Daoy (cell line): ENCODE measurements around a stretch of chr22.

GRCh38 chr22:38214130-38214322 is 12.2 kb downstream of the MAFF start:
- RAMPAGE, long total RNA, result no peak

DNA sequence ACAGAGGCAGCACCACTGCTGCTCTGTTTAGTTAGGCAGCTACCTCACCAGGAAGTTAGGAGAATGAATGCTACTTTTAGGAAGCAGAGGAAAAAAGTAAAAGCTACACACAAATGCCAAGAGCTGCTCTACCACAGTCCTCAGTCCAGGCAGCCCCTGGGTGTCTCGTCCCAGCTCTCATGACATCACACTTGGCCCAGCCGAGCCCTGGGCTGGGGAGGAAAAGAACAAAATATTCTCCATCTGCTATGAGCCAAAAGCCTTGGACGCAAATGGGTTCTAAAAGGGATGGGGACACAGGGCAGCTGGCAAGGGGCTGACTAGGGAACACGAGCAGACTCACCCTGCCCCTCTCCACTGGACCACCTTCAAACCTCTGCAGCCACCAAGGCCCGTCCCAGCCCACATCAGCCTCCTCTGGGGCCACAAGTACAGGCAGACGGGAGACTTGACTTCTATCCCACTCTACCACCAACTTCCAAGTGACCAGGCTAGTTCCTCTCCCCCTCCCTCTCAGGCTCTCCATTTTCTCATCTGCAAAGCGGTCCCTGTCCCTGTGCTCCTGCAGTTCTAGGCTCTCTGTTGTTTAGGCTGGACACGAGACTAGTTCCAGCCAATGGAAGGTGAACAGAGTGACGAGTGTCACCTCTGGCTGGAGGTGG is 26.0 kb downstream of the TMEM184B start:
- RAMPAGE, long total RNA, result no peak

- RAMPAGE, long total RNA, result no peak
These were observed 14.9 kb downstream of the TMEM184B start for GRCh38 chr22:38257791-38258473.

DNA sequence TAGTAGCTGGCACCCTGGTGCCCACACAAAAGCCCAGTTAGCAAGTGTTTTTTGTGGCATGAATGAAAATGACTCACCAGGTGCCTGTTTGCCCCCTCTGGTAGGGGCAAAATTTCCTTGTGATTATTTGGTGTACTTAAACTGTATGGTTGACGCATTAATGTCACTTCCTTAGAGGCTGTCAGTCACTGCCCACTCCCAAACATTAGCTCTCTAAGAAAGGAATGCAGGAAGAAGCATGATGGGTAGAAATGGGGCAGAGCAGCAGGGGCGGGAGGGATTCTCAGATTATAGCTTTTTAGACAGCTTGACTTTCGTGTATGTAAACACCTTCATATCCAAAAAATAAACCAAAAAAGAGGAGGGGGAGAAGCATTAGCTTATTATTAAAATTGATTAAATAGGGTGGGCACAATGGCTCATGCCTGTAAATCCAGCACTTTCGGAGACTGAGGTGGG is 15.9 kb upstream of the TMEM184B start:
- RAMPAGE, long total RNA, result no peak

DNA sequence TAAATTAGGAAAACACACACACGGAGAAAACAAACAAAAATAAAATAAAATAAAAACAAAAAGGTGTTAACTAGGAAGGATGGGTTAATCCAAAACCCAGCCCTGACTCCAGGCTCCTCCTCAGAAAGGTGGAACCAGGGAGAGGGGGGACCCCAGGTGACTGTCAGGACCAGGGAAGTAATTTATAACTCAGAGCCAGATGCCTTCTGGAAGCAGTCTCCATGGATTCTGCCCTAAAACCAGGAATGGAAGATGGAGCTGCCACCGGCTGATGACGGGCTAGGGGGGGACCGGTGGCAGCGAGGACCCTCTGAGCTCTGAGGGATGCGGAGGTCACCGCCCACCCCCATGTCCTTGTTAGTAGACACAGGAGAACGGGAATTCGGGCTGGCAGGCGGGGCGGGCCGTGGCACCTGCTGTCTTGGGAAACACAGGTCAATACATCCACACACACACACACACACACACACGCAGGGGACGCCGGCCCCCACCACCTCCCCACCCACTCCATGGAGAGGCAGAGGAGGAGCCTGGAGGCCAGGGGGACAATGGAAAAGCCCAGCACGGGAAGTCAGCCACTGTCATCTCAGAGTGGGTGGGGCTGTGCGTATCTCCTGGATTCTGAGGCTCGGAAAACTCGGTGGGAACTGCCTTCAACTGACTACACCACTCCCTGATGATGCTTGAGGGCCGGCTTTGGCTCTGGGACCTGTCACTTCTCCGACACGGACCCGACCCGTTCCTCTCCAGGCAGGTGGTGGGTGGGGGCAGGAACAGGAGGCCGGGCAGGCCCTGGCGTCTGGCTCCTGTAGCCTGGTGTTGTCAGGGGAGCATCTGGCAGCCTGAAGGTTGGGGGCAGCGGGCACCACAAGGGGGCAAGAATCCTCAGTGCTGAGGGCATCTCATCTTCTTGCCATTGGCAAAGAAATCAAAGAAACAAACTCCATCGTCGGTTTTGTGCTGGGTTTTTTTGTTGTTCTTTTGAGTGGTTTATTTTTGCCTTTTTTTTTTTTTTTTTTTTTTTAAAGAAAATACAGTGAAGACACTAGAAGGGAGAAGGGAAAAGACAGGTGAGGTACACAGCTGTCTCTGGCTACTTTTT is 18.4 kb upstream of the TMEM184B start:
- RAMPAGE, long total RNA, result no peak

DNA sequence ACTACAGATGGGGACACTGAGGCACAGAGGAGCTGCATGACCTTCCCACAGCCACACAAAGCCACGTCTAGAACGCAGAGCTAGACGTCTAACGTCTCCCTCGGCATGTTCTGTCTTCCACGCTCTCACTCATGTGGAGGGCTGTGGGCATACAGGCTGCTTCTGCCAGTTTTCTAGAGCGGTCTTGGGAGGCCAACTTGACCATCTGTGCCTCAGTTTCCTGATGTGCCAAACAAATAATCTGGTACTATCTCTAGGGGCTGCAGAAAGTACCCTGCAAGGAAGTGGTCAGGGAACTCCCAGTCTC is 4.5 kb downstream of the CSNK1E start:
- RAMPAGE, long total RNA, result no peak

DNA sequence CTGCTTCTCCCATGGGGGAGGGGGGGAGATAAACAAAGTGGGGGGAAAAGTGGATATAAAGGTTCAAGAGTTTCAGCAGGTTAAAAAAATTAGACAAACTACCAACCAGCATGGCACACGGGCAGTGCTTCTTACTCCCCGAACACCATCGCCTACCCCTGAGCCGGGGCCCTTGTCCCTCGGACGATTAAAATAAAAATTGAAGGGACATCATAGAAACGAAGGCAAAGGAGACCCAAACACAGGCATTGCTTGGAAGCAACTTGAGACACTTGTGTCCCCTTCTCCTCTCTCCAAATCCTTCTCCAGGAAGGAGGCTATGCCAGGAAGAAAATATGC is 1.2 kb downstream of the CSNK1E start:
- RAMPAGE, long total RNA, result no peak

DNA sequence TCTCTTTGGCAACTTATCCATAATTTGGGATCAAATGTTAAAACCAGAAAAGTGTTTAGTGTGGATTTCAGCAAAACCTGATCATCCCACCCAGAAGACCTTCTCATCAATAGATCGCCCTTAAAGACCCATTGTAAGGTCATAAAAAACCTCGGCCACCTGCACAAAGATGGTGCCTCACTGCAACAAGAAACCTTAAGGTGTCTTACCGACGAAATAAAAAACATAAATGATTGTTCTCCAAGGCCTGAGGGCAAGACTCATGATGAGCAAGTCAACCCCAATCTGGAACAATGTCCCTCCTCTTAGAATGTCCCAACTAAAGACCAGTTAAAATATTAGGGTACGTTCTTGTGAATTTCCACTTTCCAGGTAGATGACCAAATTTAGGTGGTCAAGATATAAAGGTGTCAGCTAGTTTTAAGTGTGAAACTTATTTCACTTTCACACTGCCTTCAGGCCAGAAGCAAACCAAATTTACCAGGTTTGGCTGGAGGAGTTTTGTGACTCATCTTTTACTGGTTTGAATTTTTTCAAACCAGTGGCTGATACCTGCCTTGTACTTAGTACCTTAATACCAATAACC is 14.8 kb downstream of the KDELR3 start:
- RAMPAGE, long total RNA, result no peak

DNA sequence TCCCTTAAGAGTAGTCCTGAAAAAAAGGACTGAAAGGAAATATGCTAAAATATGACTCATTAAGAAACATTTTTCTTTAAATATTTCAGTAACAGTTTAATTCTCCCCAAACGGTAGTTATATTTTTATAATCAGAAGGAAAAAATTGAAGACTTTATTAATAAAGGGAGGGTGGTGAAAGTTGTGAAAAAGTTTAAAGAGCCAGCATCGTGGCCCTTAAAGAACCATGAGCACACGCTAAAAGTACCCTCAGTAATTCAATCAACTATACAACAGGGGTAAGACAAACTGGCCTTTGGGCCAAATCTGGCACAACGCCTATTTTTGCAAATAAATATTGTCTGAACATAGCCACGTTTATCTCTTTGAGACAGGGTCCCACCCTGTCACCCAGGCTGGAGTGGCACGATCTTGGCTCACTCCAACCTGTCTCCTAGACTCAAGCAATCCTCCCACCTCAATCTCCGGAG is 13.2 kb downstream of the DDX17 start:
- RAMPAGE, long total RNA, result no peak

DNA sequence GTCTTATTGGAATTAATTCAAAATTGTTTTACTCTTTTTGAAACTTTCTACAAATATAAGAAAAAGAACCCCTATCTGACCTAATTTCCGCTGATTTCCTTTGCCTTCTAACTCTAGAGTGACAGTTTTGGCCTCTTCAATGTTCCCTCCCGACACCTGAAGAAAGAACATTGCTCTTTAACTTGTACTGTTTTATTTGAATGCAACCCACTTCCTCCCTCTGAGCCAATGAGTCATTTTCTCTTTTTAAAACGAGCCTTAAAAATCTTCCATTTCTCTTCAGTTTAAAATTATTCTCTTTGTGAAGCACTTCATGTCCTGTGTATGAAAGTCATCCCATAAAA is 25.7 kb upstream of the DDX17 start:
- RAMPAGE, long total RNA, result no peak

GRCh38 chr22:38614394-38615167 is 41.6 kb downstream of the FAM227A start:
- RAMPAGE, long total RNA, result no peak

DNA sequence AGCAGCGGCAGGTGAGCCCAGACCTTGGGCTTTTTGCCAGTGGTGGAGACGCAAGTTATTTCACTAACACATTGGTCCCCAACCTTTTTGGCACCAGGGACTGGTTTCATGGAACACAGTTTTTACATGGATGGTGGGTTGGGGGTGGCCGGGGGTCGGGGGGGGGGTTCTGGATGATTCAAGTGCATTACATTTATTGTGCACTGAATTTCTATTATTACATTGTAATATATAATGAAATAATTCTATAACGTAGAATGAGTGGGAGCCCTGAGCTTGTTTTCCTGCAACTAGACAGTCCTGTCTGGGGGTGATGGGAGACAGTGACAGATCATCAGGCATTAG is 1.2 kb downstream of the TOMM22 start:
- RAMPAGE, long total RNA, result no peak

GRCh38 chr22:38687170-38688267 is 5.8 kb downstream of the TOMM22 start:
- RAMPAGE, long total RNA, result no peak

GRCh38 chr22:38688692-38689361 is 7.1 kb downstream of the TOMM22 start:
- RAMPAGE, long total RNA, result no peak

GRCh38 chr22:38712937-38713555 is 7.3 kb downstream of the GTPBP1 start:
- RAMPAGE, long total RNA, result no peak

GRCh38 chr22:38725868-38726772 is 20.4 kb downstream of the GTPBP1 start:
- RAMPAGE, long total RNA, result no peak

- RAMPAGE, long total RNA, result no peak
These were observed 21.1 kb downstream of the SUN2 start for GRCh38 chr22:38734433-38735273.

GRCh38 chr22:38737104-38737847 is 18.5 kb downstream of the SUN2 start:
- RAMPAGE, long total RNA, result no peak

GRCh38 chr22:38749666-38750205 is 6.1 kb downstream of the SUN2 start:
- RAMPAGE, long total RNA, result no peak

DNA sequence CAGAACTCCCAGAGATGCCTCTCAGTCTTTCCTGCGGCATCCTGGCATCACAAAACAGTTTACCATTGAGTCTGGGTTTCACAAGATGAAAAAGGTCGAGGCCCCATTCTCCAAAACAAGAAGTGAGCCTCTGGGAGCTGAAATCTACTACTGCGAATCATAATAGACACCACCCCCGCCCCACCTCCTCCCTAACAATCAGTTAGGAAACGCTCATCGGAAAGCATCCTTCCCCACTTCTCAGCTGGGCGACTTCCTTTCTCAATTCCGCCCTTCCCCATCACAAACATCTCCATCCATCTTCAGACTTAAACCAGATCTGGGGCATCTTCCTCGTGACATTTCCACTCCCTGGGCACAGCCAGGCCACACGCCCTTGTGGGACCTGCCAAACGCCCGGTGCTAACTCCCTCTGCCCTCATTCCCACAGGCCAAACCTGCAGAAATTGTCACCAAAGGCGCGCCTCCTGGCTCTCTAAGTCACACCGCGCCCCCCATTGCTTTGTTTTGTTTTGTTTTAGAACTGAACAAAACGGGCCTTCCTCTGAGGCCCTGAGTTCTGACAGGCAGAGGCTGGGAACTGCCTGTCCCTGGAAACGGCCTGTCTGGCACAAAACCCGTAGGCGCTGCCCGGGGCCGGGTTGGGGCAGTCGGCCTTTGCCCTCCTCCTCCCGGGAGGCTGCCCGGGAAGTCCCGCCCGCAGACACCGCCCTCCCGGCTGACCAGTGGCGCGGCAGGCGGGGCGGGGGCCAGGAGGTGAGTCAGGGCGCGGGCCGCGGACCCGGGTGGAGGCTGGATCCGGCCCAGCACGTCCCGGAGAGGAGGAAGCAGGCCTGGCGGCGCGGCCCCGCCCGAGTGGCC is 733 bp downstream of the SUN2 start:
- RAMPAGE, long total RNA, result no peak